HL-60 (cell line): ENCODE data around the genes SPIB, CTU1, SIGLEC7, ETFB and CLDND2.

- RRBS, result no CpG with 5 or more reads among the region's 14 CpGs
Measured at GRCh38 chr19:50267862-50268411, 61.2 kb downstream of the KCNC3 start.

DNA sequence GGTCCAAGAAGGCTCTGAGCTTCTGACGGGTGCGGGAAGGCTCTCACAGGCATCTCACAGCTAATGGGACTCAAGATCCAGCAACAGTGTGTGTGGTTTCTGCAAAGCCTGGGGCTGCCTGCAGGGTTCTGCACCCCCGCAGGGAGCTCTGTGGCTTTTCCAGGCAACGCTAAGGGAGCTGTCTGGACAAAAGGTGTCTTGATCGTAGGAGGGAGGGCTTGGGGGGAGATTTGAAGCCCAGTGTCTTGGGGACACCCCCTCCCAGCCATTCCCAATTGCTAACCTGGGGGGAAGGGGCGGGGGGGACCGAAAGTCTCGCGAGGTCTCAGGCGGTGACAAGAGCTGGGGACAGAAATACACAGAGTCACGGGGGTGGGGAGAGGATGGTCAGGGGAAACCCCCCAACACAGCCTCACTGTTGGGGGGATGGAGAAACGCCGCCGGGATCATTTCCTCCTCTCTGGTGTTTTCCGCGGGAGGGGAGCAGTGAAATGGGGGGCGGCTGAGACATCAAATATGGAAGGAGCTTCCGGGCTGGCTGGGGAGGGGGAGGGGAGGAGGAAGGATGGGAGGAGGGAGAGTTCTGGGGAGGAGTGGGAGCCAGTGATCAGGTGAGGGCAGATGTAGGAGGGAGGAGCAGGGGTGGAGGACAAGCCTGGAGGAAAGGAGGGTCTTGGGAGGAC is 13.3 kb downstream of the KCNC3 start:
- RRBS, result 6% methylated on average over 5 of the region's 18 CpGs

DNA sequence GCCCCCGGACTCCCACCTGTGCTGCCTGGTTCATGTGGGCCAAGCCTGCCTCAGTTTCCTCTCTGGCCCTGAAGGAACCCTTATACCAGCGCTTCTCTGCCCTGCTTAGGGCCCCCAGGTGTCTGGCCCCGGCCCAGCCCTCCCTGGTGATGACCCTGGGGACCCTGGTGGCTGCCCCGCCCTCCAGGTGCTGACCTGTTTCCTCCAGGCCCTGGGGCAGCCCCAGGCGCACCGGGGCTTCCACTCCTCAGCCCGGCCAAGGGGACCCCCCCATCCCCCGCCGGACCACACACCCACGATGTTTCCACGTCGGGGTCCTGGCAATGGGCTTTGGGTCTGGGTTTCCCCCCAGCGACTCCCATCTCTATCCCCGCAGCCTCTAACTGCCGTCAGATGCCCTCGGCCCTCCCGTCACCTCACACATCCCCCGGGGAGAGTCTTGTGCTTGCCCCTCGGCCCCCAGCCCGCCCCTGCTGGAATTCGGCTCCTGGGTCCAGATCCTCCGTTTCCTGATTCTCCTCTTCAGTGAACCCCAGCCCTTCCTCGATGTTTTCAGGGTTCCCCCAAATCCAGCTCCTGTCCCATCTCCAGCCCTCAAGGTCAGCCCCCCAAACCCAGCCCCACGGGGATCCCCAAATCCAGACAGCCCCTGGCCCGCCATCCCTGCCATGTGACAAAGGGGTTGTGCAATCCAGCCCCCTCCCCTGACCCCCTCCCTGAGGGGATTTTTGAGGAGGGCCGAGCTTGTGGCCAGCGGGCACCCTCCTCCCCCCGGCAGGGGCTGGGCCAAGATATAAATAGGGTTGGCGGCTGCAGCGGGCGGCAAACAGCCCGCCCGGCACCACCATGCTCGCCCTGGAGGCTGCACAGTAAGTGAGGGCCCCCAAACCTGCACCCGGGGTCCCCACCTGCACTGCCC is at the start of gene SPIB:
SPIB (plus strand) TSS at position 822 of the 919 bp plus-strand sequence.
- RRBS, result 26% methylated on average over 11 of the region's 35 CpGs

- RRBS, result no CpG with 5 or more reads among the region's 22 CpGs
Measured at GRCh38 chr19:50461166-50461689, 15.1 kb upstream of the EMC10 start.

DNA sequence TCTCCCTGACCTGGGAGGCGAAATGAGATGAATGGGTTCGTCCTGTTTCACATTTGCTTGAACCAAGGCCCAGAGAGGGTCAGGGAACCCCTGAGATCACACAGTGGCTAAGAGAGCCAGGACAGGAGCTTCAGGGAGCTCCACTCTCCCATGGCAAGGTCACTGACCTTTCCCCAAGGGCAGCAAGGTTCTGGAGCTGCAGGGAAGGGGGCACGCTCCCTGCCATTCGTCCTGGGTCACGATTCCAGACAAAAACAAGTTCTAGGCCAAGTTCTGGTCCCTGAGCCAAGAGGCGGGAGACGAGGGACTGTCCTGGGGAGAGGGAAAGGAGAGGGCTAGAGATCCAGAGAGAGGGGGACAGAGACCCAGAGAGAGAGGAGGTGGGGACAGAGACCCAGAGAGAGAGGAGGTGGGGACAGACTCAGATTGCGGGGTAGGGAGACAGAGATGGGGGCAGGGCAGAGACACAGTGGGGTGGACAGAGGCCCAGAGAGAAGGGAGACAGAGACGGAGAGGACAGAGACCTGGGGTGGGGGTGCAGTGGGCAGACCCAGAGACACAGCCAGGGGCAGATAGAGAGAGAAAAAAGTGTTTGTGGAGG is 508 bp downstream of the ASPDH start:
- RRBS, result no CpG with 5 or more reads among the region's 9 CpGs

DNA sequence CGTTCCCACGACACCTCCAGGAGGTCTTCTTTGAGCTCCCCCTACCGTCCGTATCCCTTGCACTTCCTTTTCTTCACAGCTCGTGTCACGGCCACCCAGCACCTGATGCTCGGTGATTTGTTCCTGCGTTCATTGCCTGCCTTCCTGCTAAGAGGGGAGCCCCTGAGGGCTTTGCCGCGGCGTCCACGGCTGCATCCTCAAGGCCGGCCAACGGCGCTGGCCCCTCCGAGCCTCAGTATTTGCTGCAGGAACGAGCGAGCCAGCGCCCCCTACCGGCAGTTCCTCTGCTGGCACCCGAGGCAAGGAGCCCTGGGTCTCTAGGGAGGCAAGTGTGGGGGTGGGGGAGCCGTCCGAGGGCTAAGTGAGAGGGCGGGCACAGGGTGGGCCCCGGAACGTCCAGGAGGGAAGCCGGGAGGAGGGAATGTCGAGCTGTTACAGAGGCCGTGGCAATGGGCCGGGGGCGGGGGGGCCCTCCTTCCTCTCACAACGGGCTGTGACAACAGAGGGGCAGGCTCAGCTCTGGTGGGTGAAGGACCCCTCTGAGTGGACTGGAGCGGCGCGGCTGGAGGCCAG is 11.7 kb downstream of the LRRC4B start:
- RRBS, result 4% methylated on average over 14 of the region's 35 CpGs

GRCh38 chr19:50793846-50794921 is 4.0 kb downstream of the ACP4 start:
- RRBS, result 4% methylated on average over 2 of the region's 23 CpGs

GRCh38 chr19:50875960-50876500 is 2.8 kb downstream of the KLK2 start:
- RRBS, result no CpG with 5 or more reads among the region's 6 CpGs

GRCh38 chr19:51069192-51069682 is 4.3 kb upstream of the KLK13 start:
- RRBS, result no CpG with 5 or more reads among the region's 8 CpGs

- RRBS, result 3% methylated on average over 13 of the region's 48 CpGs
Measured at GRCh38 chr19:51108242-51108962, at the start of gene CTU1. Gene CTU1 (minus strand): TSS chr19:51108409.

DNA sequence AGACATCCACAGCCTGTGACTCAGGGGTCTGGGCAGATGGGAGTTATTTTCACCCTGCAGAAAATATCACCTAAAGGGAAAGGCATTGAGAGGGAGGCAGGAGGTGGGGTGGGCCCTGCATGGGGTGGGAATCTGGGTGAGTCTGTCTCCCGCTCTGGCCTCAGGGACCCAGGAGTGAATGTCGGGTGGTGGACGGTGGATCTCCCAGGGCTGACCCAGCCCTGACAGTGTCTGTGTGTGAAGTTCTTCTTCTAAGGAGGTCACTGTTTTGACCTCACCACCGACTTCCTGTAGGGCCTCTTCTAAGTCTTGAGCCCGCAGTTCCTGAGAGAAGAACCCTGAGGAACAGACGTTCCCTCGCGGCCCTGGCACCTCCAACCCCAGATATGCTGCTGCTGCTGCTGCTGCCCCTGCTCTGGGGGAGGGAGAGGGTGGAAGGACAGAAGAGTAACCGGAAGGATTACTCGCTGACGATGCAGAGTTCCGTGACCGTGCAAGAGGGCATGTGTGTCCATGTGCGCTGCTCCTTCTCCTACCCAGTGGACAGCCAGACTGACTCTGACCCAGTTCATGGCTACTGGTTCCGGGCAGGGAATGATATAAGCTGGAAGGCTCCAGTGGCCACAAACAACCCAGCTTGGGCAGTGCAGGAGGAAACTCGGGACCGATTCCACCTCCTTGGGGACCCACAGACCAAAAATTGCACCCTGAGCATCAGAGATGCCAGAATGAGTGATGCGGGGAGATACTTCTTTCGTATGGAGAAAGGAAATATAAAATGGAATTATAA is at the start of gene SIGLEC7:
SIGLEC7 (plus strand) TSS at position 318 of the 790 bp plus-strand sequence.
- RRBS, result no CpG with 5 or more reads among the region's 19 CpGs

GRCh38 chr19:51366217-51367287 is at the start of gene ETFB:
Gene ETFB (minus strand): TSS chr19:51366388.
- RRBS, result no CpG with 5 or more reads among the region's 72 CpGs

DNA sequence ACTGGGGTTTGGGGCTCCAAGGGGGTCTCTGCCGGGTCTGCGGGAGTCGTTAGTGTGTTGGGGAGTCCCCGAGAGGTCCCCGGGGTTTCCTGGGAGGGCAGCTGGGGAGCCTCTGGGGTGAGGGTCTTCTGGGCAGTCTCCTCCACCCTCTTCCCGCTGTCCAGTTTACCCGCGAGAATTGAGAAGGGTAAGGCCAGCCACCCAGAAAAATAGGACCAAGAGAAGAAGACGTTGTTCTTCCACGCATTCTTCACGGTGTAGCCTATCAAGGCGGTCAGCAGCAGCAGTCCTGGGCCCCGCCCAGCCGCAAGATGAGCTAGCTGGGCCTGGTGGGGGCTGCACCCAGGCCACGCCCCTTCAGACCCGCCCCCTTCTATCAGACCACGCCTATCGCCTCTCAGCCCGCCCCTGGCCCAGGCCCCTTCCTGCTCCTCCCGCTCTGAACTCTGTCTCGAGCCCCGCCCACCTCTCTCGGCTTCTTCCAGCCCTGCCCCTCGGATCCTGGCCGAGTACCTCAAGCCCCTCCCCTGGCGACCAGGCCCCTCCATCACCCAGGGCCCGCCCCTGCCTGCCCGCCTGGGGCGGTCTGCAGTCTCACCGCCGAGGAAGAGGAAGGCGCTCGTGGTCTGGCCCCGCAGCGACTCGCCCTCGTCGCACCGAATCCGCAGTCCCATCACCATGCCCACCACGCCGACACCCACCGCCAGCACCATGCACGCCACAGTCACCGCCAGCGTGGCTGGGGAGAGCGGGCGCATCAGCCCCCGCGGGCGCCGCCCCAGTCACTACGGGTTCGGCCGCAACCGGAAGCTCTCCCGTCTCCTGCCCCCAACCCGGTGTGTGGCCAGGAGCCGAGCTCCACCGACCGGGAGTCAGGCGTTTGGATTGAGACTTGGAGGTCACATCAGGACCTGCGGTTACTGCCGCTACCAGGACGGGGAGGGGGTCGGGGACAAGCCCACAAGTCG is 1.2 kb downstream of the CLDND2 start:
- RRBS, result 6% methylated on average over 3 of the region's 67 CpGs

- RRBS, result no CpG with 5 or more reads among the region's 11 CpGs
Measured at GRCh38 chr19:51368602-51369206, at the start of gene CLDND2. Gene CLDND2 (minus strand): TSS chr19:51369003.

DNA sequence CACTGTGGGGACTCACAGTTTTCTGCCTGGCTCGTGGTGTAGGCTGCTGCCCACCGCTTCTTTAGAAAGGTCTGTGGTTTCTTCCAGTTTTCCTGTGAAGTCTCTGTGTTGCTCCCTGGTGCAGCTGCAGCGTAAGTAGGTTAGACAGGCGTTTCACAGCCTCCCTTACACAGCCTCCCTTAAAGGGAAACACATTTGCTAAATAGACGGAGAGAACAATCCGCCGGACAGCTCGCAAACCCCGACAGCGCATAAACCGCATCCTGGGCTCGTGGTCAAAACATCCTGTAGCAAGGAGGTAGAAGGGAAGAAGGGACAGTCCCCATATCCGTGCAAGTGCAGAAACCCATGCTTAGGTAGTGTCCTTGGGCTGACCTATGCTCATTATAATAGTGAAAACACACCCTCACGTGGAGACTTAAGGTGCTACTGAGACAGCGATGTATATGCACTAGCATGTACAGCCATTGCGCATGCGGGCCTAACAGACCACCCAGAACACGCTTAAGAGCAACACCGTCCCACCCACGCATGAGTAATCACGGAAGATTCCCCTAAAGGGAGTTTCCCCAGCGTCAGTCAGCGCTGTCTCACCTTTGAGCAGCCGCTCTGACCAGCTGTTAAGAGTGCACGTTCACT is 16.7 kb downstream of the SIGLEC8 start:
- RRBS, result no CpG with 5 or more reads among the region's 25 CpGs

DNA sequence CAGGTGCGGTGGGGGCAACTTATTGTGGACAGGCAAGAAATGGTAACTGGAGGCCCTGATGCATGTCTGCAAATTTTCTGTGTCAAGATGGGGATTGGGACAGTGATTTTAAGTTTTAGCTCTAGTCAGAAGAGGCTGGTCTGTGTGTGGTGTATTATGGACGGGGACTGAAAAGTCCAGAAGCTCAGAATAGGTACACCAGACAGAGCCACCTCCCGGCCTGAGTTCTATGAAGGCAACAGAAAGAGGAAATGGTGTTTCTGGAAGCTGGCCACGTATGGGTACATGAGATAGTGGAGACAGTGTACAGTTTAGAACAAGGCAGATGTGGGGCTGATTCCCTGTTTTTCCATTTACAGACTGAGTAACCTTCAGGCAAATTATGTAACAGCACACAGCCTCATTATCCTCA is 1.3 kb downstream of the ZNF175 start:
- RRBS, result no CpG with 5 or more reads among the region's 4 CpGs

DNA sequence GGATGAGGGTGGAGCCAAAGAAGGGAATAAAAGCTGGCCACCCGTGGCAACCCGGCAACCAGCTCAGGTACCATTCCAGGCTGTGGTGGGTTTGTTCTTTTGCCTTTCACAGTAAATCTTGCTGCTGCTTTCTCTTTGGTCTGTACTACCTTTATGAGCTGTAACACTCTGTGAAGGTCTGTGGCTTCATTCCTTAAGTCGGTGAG is 16.6 kb upstream of the SPACA6 start:
- RRBS, result no CpG with 5 or more reads among the region's 3 CpGs

- RRBS, result no CpG with 5 or more reads among the region's 12 CpGs
Measured at GRCh38 chr19:51687831-51688360, 5.2 kb upstream of the SPACA6 start.

DNA sequence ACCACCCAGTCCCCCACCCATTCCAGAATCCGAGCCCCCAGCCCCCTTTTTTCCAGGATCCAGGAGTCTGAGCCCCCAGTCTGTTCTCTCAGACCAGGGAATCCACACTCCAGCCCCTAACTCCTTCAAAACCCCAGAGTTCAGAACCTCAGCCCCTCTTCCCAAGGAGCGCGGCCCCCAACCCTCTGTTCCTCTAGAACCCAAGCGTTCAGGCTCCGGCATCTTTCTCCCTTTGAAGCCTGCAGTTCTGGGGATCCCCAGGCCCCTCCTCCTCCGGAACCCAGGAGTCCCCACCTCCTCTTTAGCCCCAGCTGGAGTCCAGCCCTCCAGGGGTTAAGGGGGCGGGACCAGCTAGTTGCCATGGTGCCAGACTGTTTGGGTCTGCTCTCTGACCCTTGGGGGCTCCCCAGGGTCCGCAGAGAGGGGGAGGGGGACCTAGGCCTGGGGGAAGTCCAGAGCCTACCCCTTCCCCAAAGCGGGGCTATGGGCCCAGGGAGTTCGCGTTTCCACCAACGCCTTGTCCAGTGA is 2.9 kb upstream of the SPACA6 start:
- RRBS, result 7% methylated on average over 1 of the region's 12 CpGs

DNA sequence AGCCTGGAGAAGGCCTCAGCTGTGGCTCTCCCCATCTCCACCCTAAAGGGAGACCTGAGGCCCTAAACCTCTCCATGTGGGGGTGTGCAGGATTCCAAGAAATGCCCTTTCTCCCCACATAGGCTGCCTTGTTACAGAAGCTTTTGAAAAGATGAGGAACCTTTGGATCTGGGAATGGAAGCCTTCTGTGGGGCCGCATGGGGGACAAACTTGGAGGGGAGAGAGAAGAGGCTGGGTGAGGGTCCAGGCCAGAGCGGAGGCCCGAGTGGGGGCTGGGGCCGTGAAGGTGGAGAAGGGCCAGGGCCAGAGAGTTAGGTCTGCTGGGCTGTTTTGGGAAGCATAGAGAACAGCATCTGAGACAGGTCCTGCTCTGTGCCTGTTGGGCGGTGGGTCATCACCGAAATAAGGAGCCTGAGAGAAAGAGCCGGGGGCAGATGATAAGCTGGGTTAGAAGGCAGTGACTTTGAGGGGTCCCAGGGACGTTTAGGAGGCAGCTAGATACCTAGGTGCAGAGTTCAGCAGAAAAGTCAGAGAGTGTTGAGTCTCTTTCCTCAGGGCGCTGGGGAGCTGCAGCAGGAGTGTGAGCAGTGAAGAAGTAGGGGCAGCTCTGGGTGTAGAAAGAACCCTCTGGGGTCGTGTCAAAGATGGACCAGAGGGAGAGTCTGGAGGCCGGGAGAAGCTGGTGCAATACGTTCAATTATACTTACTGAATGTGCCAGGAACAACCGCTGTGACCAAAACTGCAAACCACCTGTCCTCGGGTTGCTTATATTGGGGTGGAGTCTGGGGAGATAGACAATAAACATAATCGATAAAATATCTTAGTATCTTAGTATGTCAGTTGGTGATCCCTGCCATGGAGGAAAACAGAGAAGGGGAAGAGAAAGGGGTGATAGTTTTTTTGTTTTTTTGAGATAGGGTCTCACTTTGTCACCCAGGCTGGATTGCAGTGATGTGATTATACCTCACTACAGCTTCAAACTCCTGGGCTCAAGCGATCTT is 2.7 kb downstream of the SPACA6 start:
- RRBS, result no CpG with 5 or more reads among the region's 16 CpGs